Bronchial lymph node (tissue), 1 donor: Measurements from ENCODE around the genes CRYBA4 and TTC28.

GRCh38 chr22:25844200-25844570, 102.2 kb downstream of the MYO18B start:
- PRO-cap: no peak

- PRO-cap: no peak
These were observed 22.0 kb upstream of the TFIP11 start for GRCh38 chr22:26534105-26534870.

DNA sequence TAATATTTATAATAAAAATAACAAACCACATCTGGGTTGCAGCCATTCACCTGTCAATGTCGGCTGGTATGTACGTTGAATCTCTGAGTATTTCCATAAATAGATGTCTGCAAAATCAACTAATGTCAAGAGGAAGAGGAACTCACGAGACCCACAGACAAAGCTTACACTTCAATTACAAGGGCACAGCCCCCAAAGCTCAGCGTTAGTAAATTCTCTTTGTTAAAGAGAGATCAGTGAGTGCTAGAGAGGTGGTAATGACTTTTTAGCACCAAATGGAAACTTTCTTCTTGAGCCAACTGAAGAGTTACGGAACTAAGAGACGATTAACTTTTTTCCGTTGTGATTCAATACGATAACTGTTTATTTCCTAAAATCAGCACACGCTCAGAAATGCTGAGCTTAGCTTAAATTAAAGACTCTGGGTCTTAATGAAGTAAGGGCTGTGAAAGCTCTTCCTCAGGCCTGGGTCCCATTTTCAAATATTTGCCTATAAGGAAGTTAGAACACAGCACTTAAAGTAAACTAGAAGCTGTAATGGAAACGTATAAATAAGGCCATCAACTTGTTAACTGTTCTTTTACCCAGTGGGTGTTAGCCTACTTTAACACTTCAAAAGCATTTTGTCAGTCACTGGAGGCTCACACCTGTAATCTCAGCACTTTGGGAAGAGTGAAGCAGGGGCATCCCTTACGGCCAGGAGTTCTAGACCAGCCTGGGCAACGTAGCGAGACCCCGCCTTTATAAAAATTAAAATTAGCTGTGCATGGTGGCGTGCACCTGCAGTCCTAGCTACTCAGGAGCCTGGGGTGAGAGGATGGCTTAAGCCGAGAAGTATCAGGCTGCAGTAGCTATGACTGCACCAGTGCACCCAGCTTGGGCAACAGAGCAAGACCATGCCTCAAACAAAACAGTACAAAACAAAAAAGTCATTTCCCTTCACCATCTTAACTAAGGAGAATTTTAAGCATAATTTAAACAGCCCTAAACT, 22.9 kb upstream of the TFIP11 start:
- PRO-cap: unidirectional peak, plus-strand start at position 225 of the sequence

DNA sequence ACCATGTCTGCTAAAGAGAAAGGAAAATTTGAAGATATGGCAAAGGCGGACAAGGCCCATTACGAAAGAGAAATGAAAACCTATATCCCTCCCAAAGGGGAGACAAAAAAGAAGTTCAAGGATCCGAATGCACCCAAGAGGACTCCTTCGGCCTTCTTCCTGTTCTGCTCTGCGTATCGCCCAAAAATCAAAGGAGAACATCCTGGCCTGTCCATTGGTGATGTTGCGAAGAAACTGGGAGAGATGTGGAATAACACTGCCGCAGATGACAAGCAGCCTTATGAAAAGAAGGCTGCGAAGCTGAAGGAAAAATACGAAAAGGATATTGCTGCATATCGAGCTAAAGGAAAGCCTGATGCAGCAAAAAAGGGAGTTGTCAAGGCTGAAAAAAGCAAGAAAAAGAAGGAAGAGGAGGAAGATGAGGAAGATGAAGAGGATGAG, 29.2 kb downstream of the TPST2 start:
- PRO-cap: no peak

DNA sequence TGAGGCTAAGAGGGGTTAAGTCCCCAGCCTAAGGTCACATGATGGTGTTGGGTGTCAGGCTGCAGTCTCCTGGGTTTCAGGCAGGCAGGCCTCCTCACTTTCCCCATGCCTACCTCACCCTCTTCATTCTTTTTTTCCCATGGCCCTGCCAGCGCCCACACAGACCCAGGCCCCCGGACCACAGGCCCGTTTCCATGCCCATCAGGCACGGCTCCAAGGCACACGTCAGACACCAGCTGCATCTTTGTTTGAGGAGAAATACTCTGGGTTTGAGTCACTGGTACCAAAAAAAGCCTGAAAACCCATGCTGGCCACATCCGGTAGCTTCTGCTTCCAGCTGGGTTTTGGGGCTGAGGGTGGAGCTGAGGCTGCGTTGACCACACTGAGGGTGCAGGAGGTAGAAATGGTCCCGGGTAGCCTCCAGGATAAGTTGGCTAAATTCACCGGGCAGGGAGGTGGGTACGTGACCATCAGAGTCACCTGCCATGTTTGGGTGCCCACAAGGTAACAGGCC, 7.6 kb downstream of the CRYBB1 start:
- PRO-cap: bidirectional peak, plus-strand start at position 373 of the sequence, minus-strand start at position 231 of the sequence

DNA sequence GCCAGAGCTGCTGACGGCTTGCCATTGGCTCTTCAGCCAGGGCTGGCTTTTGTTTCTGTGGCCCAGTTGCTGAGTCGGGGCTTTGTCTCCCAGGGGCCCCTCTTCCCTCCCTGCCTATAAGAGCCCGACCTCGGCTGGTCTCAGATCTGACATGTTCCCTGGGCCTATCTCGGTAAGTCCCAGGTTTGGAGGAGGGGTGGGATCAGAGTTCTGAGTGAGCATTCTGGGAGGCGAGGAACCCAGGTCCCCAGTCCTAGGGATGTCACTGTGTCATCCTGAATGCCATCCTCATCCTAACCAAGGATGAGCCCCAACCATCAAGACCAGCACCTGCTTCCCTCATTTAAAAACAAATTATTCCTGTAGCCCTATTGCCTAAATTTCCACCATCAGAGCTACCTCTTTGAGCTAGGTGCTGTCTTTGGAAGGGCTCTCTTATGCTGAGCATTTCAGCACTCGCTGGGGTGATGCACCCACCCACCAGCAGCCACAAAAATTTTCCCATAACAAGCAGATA, at the start of gene CRYBA4:
Gene CRYBA4 (plus strand): TSS at position 149 of the 517 bp plus-strand sequence.
- PRO-cap: no peak

DNA sequence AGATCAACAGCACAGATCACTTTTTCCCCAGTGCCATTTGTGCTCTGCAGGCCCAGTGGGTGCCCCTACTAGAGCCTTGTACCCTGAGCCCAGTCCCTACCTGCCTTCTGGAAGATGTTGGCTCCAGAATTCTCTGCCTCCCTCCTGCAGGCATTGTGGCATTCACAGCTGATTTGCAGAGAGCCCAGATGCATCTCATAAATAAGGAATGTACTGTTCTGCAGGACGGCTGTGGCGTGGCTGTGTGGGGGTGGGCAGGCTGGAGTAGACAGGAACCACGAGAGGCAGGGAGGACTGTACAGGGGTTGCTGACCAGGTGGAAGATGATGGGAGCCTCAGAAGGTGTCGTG, 24.4 kb downstream of the CRYBA4 start:
- PRO-cap: no peak

GRCh38 chr22:26710923-26711839, 89.4 kb downstream of the CRYBA4 start:
- PRO-cap: bidirectional peak, plus-strand start at chr22:26711457, minus-strand start at chr22:26711328

- PRO-cap: no peak
These were observed 428.4 kb downstream of the MN1 start for GRCh38 chr22:27372911-27373846.

DNA sequence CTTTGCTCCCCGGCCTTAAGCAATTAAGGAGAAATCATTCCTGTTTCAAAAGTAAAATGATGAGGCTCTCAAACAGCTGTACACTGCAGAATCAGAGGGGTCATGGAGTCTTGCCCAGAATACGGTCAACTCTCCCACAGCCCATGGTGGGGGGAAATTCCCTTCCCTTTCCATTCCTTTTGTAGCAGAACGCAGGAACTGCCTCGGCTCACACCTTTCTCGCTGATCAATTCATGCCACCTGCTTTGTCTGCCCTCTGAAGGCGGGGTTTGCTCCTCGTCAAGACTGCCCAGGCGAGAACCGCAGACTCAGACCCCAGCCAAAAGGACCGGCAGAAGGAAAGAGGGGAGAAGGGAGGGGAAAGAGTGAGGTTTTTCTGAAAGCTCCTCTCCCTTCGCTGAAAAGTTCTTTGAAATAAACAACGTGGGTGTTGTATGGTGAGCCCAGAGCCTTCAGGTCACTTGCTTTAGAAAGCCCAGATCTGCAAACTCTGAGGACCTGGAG, 52.7 kb downstream of the MN1 start:
- PRO-cap: no peak

- PRO-cap: no peak
These were observed 51.9 kb downstream of the MN1 start for GRCh38 chr22:27749459-27750338.

DNA sequence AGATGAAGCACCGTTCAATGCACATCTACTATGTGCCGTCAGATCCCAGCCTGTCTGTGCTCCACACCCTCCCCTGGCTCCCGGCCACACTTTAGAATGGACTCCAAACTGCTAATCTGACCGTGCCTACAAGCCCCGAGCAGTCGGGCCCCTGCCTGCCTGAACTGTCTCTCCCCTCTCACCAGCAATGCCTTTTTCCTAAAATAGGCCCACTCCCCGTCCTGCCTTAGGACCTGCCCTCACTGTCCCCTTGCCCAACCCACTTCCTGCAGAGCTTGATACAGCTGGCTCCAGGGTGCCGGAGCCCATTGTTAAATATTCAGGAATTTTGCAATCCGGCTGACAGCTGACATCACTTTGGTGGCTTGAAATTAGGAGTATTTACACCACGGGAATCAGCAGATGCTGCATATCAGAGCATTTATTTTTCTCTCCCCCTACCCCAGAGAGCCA, 21.4 kb downstream of the MN1 start:
- PRO-cap: unidirectional peak, minus-strand start at position 171 of the sequence

GRCh38 chr22:27797126-27798433, 4.0 kb downstream of the MN1 start:
- PRO-cap: no peak

DNA sequence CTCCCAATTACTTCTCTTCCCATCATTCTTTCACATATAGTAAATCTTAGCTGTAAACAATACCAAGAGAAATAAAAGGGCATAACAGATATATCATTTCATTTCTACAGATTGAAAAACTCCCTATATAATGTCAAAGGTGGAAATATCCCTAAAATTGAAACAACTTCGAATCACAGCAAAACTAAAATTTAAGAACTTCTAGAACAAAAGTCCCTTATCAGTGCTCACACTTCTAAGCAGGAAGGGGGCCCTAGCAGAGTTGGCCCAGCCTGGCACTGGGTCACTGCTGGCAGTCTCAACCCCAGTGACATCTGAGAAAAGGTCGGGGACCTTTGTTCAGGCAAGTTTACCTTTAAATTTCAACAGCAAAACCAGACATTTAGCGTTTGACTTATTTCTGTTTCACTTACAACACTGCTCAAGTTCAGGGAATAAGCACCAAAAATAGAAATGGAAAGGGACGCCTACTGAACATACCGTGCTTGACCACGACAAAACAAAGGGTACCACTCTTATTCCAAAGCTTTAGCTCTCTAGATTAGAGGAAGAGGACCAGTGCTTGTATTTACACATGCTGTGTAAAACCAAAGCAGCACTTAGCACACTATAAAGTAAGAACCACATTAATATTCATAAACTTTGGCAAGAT, 26.3 kb downstream of the PITPNB start:
- PRO-cap: no peak

DNA sequence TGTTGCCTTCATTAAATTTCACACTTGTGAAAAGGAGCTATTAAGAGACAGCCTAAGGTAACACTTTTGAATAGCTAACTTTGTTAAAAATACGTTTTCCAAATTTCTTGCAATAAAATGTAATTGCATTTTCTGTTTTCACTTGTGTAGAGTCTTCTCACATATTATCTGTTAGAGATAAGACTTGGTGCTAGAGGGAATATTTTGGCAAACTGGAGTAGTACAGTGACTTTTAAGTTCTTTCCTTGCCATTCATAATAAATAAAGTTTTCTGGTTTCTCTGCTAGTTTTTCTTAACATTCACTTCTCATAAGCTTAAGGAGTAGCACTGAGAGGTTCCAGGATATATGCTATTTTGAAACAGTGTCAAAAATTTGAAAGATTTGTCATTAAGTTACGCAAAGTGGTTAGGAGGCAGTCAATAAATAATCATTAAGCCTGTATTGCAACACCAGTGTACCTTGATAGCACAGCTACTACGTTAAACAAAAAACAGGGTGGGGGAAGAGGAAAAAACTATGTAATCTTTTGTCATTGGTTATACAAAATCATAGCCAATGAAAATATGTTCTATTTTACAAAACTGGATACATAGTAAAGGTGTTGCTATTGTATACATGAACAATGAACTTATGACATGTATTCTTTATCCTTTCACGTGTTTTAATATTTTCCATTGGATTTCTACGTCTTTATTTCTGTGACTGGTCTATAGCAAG, 30.3 kb upstream of the PITPNB start:
- PRO-cap: no peak

DNA sequence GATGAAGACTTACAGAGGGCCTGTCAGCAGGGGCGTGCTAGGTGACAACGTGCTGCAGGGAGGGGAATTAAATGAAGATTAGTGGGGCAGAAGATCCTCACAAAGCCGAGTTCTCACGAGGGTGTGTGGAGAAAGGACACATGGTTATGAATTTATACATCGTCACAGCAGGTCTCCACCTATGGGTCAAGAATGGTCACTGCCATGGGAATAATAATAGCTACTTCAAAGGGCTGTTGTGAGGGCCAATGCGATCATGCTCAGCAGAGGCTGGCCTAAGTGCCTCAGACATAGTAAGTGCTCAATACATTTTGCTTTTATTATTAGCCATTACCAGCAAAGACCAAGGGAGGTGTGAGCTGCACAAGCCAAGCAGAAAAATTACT, 193.7 kb upstream of the PITPNB start:
- PRO-cap: no peak

GRCh38 chr22:28547627-28548401, 131.8 kb downstream of the TTC28 start:
- PRO-cap: no peak

DNA sequence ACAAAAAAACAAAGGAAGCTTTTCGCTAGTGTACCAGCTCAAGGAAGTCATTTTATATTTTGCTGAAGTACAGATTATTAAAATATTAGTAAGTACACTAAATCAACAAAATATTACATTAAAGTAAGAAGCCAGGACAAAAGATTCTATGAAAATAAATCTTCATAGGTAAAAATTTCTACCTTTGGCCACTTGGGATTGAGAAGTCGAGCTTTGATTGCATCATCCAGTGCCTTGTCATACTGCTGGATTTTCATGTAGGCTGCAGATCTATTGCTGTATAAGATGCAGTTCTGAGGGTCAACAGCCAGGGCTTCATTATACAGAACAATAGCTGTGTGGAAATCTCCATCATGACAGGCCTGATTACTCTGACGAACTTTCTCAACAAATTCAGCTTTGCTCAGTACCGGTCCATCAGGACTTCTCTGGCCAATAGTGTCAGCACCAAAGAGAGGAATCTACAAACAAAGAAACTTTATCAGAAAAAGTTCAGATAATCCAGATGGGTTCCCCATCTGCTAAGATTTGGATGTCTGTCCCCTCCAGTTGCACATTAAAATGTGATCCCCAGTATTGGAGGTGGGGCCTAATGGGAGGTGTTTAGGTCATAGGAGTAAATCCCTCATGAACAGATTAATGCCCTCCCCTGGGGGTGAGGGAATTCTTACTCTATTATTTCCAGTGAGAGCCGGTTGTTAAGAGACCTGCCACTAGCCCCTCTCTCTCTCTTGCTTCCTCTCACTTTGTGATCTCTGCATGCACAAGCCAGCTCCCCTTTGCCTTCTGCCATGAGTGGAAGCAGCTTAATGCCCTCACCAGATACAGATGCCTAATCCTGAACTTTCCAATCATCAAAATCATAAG, 50.0 kb downstream of the TTC28 start:
- PRO-cap: no peak

GRCh38 chr22:28679480-28680408, at the start of gene TTC28:
Gene TTC28, minus strand, starts transcription at chr22:28679840.
- PRO-cap: bidirectional peak, plus-strand start at chr22:28679990, minus-strand start at chr22:28679840

DNA sequence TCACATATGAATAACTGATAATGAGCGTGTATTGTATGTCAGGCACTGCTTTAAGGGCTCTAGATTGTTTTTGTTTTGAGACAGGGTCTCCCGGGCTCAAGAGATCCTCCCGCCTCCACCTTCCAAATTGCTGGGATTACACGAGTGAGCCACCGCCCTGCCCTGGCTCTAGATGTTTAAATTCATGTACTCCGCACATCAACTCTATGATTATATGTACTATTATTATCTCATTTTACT, 316 bp upstream of the CCDC117 start:
- PRO-cap: no peak